Daoy (cell line): ENCODE measurements around a stretch of chr12.

GRCh38 chr12:1740384-1741464 is 49.9 kb downstream of the ADIPOR2 start:
- RAMPAGE, long total RNA, result no peak

- RAMPAGE, long total RNA, result no peak
These were observed 103.9 kb downstream of the CACNA1C start for GRCh38 chr12:2156500-2157216.

- RAMPAGE, long total RNA, result no peak
These were observed 117.4 kb downstream of the CACNA1C start for GRCh38 chr12:2169975-2170884.

DNA sequence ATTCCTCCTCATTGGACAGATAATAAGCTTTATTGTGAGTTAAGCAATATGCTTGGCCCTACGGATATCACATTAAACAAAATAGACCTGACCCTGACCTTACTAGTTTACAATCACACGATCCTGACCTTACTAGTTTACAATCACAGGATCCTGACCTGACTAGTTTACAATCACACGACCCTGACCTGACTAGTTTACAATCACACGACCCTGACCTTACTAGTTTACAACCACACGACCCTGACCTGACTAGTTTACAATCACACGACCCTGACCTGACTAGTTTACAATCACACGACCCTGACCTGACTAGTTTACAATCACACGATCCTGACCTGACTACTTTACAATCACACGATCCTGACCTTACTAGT is 202.9 kb downstream of the CACNA1C start:
- RAMPAGE, long total RNA, result no peak

DNA sequence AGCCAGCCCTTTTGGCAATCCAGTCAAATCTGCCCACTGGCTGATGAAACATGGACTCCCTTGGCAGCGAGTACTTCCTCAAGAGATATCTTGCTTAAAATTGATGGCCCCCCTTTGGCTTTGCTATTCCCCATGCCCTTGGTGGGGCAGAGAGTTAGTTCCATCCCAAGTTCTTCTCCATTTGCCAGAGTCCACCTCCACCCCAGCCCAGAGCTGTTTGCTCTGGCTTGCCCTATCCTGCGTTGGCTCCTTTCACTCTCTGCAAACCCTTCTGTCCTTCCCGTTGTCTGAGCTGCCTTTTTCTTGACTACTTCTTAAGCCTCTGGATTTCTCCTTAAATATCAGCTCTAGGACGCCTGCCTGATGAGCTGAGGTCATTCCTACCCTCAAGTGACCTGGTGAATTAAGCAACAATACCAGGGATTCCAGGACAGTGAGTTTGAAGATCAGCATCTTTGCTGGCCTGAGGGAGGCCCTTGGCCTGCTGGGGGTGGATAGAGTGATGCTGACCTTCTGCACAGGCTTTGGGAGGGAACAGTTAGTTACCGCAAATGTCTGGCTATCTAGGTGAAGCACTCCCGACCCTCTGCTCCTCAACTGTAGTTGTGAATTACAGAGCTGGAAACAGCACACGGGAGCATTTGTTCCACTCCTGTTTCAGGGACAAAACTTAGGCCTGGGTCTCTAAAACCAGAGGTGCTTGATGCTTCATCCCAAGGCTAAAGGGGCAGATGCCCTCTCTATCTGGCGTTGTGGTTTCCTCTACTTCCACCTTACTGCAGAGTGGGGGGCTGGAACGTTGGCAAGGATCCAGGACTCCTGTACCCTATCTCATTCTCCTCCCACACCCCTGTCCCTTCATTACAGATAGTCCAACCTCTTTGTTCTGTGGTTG is 212.1 kb downstream of the CACNA1C start:
- RAMPAGE, long total RNA, result no peak

DNA sequence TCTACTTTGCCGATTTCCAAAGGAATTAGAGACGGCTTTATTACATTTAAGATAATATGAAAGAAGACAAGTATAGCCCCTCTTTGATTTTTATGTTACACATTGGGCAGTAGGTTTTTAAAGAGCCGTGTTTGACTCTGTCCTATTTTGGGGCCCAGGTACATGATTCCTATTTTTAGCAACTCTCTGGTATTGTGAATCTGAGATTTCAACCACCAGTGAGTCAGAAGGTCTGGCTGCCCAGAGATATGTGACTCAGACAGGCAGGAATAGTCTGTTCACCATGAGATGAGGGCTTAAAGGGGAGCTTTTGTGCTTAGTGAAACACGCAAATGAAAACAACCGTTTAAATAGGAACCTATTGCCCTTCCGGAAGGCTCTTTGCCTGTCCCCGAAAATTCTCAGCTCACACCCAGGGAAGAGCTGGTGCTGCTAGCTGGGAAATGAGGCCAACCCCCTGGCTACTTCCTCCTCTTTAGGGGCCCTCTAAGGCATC is 283.5 kb downstream of the CACNA1C start:
- RAMPAGE, long total RNA, result no peak

DNA sequence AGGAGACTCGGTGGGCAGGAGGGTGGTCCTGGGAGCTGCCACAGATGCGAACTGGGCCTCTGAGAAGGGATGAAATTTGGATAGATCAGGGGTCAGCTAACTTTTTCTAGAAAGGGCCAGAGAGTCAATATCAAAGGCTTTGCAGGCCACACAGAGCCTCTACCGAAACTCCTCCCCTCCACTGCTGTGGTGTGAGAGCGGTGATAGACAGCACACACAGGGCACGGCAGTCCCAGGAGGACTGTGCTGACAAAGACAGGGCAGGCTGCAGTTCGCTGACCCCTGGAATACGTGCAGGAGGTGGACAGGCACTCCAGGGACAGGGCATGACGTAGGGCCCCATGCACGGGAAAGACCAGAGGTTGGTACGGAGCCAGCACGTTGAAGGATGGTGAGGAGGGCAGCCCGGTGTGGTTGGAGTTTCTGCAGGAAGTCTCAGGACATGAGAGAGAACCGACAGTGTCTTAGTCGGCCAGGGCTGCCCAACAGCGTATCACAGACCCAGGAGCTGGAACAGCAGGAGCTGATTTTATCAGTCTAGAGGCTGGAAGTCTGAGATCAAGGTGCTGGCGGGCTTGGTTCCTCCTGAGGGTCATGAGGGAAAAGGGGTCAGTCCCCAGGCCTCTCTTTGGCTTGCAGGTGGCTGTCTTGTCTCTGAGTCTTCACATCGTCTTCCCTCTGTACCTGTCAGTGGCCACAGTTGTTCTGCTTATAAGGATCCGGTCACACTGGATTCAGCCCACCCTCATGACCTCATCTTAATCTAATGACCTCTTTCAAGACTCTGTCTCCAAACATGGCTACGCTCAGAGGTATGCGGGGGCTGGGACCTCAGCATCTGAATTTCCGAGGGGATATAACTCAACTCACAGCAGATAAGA is 254.2 kb upstream of the FKBP4 start:
- RAMPAGE, long total RNA, result no peak

GRCh38 chr12:2624698-2625103 is 170.1 kb upstream of the FKBP4 start:
- RAMPAGE, long total RNA, result no peak

- RAMPAGE, long total RNA, result no peak
These were observed 155.1 kb upstream of the FKBP4 start for GRCh38 chr12:2639461-2640259.

- RAMPAGE, long total RNA, result no peak
These were observed 958 bp upstream of the TULP3 start for GRCh38 chr12:2889800-2890065.

GRCh38 chr12:2960333-2961131 is 1.3 kb downstream of the TEAD4 start:
- RAMPAGE, long total RNA, result no peak

DNA sequence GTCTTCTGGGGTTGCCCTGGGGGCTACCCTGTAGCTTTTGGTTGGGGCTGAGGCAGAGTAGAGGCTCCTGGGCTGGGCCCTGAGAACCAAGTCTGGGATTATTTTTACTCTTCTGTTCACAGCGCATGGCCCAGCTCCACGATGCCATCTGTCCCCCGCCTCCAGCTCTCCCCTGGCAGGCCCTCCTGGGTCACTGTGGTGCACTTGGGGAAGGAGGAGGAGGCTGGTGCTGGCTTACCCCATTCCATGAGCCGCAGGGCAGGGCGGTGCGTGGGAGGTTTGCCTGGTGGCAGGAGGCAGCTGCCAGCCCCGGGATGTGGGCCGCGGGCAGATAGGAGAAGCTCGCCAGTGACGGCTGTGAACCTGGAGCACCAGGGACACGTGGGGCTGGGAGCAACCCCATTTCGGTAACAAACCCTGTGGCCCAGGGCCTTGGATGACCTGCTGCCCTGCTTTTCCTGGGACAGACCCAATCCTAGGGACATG is 23.2 kb downstream of the TEAD4 start:
- RAMPAGE, long total RNA, result no peak

DNA sequence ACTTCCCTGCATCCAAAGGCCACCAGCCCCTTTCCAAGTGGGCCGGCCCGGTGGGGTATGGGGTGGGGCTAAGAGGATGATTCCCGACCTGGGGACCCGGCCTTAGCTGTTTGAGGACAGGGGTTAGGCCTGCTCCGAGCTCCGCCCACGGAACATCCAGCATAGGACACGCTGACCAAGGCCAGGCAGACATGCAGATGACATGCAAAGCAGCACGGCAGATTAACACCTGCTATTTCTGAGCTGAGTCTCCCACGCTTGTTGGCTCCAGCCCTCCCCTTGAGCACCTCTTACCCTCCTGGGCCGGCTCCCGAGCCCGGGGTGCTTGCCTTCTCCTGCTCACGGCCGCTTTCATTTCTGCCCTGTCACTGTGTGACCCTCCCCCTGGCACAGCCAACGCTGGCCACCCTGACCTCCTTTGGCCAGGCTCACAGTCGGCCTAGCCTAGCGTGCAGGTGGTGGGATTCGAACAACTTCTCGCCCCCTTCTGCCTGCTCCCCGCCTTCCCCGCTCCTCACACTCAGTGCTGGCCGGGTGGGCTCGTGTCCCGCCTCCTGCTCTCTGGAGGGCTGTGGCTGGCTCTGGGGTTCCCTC is 40.2 kb downstream of the TEAD4 start:
- RAMPAGE, long total RNA, result no peak

GRCh38 chr12:3084708-3085713 is 7.8 kb downstream of the TSPAN9 start:
- RAMPAGE, long total RNA, result no peak

- RAMPAGE, long total RNA, result no peak
These were observed 138.9 kb downstream of the TSPAN9 start for GRCh38 chr12:3216151-3216409.

GRCh38 chr12:3217943-3218525 is 140.9 kb downstream of the TSPAN9 start:
- RAMPAGE, long total RNA, result no peak

- RAMPAGE, long total RNA, result no peak
These were observed 173.9 kb downstream of the TSPAN9 start for GRCh38 chr12:3251094-3251503.

- RAMPAGE, long total RNA, result no peak
These were observed 93.2 kb upstream of the PRMT8 start for GRCh38 chr12:3397630-3398385.

- RAMPAGE, long total RNA, result no peak
These were observed 34.8 kb downstream of the CRACR2A start for GRCh38 chr12:3717933-3718642.

DNA sequence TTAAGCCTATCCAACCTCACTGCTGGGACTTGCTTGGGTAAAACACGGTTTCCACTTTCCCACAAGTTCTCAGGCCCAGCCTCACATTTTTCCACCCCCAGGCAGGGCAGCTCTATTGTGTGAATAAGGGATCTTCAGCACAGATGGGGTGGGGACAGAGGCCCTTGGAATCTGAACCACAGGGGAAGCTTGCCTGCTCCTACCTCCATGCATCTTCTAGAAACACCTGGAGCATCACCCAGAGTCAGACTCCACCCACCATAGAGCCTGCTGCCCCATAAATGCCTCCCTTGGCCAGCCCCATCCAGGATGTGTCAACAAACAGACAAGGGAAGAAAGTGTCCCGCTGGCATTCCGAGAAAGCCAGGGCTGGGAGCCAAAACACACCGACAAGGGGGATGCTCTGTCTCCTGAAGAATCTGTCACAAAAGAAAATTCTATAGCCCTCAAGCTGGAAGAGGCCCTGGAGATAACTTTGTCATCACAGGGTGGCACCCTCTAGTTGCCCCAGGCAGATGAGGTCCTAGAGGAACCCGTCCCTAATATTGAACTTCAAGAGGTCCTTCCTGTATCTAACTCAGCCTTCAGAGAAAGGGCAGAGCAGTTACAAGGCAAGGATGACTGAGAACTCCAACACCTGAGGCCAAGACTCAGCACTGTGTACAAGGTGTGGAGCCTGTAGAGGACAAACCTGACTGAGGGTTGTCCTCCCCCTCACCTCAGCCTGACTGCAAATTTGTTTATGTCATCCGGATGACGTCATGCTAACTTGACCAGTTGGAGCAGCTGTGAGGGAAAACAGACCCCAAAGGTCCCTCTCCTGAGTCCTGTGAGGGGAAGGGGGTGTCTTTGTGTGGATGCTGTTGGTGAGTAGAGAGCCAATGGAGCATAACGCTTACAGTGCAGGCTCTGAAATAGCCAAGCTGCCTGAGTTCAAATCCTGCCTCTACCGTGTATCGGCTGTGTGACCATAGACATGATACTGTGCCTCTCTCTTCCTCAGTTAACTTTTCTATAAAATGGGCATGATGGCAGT is 4.5 kb downstream of the CRACR2A start:
- RAMPAGE, long total RNA, result no peak